Epidermal melanocyte (primary cell): ENCODE measurements around the gene TREML4.

DNA sequence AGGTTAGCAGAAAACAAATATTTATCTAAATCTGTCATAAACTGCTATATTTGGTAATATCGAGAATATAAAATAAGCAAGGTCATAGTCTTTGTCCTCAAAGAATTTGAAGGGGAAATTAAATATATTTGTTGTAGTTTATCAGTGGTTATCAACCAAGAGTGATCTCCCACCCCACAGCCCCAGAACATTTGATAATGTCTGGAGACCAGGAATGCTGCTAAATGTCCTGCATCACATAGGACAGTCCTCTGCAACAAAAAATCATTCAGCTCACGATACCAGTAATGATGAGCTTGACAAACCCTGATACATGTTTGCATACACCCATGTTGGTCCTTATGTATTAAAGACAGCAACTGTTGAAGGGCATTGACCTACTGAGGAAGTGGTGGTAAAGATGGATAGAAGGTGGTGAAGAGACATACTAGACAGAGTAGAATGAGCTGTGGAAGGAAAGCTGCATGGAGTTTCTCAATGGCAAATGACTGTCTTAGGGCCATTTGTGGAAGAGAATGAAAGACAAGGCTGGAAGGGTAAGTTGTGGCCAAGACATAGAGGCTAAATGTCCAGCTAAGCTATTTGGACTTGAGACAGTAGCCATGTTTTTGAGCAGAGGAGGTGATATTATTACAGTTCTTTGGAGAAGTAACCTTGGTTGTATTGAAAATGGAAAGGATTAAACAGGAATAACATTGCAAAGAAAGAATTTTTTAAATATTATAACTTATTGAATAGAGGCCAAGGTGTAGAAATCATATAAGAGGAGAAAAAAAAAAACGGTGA, 243.9 kb downstream of the ZFAND3 start:
- RRBS = no CpG with 5 or more reads among the region's 3 CpGs

DNA sequence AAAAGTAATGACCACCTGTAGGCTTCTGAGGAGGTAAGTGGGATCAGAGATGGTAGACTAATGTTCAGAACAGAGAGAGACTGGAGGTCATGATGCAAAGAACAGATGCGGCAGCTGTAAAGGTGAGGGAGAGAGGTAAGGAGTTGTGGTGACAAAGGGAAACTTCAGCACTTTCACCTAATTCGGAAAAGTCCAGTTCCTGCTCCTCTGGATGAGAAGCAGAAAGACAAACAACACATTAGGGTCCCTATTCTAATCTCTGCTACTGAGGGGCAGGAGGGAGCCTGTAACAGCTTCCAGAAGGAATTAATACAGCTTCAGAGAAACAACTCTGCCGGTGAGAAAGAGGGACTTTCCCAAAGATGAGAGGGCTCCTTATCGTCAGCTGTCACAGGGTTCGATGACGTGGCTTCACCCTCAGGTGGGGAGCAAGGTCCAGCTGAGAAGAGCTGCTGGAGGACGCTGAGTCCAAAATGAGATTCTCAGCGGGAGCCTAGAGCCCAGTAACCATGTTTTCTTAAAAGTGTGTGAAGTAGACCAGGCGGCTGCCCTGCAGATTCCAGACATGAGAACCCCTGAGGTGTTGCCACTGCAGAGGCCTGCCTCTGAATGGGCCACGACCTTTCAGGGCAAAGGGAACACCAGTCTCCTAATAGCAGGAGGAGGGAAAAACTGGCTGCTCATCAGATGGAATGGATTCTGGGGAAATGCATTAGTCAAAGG, 375.3 kb downstream of the BTBD9 start:
- RRBS = no CpG with 5 or more reads among the region's 10 CpGs

DNA sequence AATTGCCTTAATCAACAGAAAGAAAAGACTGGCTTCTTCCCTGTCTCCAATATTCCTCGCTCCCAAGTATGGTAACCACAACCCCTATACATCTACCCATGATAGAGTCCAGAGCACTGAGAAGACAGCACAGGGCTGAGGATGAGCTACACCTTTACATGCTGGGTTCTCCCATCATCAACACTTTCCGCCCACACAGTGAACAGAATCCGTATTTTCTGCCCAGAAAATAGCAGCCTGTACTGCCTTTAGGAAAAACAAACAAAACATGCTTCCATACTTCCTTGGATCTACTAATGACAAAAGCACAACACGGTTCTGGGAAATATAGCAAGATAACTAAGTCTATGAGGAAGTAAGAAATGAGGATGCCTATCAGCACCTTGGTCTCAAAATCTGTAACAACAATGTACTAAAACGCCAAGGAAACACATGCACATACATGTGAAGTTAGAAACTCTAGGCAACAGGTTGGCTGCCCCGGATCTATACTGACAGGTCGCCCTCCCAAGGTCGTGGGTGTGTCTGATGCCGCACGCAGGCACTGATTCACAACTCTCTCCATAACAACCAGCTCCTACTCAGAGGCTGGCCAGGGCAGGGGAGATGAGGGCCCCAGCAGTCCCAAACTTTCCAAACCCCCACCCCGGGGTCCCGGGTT, 816 bp downstream of the BTBD9 start:
- RRBS = no CpG with 5 or more reads among the region's 12 CpGs

- RRBS = no CpG with 5 or more reads among the region's 7 CpGs
Observed at GRCh38 chr6:38876398-38876891, 161.3 kb downstream of the DNAH8 start.

DNA sequence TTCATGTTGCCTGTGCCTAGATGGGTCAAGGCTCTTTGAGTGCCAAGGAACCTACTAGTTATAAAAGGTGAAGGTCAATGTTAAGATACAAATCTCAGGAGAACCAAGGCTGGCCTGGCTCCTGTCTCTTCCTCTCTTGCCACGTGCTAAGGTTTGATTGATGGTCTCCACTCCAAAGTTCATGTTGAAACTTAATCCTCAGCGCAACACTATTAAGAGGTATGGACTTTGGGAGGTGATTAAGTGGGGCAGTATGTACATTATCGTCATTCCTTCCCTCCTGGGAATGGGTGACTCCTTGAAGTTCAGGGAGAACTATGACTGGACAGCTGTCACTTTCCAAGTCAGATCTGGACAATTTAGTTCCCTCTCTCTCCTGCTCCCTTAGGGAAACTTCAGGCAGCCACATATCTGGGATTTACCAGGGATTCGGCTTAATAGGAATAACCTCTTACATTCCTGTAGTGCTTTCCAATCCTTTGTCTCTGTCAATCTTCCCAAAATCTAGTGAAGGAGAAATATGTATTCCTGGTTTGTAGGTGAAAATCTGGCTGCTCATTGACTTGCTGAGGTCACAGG, 50.4 kb downstream of the KCNK5 start:
- RRBS = no CpG with 5 or more reads among the region's 4 CpGs

DNA sequence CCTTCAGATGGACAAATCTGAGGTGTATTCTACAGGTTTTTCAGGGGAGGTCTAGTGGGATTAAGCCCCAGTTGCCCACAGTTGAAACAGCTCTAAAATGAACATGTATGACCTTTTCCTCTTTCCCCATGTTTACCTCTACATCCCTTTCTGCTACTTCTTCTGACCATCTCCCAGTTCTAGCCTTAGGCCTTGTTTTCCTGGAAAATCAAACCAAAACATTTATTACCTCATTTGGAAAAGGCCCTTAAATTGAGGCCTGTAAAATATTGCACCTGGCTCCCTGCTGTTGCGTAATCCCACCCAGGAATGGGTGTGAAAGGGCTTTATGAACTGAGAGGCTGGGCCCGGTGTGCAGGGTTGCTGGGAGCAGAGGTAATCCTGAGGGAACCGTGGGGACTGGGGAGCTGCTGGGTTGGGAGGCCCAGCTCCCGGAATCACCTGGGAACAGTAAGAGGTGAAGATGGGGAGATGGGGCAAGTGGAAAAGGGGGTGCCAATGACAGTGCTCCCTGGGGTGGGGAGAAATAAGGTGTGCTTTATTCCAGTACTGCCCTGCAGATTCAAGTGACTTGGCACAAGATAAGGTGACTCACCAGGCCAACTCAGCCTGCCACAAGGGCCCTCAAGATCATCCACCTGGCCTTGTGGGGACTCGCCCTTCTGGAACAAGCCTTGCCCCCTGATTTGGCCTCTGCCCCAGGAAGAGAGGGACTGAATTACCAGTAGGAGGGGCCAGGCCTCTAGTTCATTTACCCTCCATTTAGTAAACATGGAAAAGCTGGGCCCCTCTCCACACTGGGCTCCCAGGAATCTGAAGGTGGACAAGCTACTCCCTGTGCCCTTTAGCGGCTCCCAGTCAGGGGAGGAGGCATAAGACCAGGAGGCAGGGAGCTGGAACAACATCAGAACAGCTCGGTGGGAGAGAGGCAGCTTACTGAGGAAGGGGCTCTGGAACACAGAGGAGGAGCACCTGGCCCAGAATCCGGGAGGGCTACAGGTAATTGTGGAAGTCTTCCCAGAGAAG, 44.2 kb downstream of the KCNK5 start:
- RRBS = 72% methylated on average over 2 of the region's 8 CpGs

DNA sequence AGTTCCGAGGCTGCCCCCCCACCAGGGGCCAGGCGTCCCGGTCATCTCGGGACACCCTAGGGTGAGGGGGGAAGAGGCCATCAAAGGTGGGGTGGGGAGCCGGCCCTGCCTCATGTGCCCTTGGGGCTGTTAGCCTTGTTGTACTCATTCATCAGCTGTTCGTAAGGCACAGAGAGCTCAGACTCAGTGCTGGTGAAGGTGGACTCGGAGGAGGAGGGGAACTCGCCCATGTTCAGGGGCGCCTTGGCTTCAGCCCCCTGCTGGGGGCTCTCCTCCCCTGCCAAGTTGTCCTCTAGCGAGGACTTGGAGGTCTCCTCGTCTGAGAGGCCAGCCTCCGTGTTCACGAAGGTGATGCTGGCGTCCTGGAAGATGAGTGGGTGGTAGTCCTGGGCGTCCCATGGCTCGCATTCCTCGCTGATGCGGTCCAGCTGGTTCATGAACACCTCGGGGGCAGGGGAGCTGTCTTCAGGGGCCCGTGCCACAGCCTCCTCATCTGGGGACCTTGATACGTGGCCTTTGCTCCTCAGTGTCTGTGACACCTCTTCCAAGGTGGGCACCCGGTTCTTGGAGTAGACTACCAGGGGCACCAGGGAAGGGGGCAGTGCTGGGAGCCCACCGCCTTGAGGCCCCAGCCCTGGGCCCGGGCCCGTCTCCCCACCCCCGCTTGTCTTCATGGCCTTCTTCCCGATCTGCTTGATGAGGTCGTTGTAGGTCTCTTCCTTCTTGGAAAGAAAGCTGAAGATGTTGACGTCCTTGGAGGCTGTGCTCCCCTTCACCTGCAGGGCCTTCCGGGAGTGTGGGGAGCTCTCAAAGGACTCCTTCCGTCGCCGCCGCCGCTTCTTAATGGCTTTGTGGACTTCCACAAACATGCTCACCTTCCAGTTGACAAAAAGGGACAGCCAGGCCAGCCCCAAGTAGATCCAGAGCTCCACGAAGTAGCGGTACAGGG, 38.2 kb downstream of the KCNK5 start:
- RRBS = 78% methylated on average over 8 of the region's 37 CpGs

DNA sequence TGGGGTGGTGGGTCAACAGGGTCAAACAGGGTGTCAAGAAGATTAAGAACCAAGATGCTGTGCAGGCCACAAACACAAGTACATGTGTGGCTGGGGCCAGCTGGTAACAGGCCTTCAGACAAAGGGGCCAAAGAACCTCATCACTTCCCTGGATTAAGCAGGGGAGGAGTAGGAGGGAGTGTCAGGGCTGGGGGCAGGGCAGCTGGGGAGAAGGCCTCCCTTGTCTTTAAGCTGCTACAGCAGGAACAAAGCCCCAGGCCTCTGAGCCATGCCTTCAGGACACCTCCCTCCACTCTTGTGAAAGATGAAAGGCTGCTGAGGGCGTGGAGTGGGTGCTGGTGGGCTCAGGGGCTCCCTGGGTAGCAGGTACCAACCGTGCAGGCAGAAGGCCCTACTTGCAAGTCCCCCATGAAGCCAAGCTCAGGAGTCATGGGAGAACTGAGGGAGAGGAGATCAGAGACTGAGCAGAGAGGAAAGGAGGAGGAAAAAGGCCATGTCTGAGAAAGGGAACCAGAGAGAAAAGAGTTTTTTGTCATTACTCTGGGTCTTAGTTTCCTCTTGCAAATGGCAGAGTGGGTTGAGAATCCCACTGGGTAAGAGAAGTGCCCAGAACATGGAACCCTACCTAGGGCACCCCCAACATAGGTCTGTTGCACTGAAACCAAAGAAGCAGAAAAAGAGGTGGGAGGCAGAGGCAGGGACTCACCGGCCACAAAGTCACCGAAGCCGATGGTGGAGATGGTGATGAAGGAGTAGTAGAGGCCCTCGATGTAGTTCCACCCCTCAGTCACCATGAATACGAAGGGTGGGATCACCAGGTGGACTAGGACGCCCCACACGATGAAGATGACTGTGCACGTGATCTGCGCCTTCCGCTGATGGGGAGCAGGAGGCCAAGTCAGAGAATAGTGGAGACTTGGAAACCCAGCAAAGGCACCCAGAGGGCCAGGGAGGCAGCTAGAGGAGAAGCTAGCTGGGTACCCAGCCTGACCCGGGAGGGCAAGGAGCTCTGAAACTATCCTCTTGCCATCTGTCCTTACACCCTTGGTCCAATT, 35.5 kb downstream of the KCNK5 start:
- RRBS = no CpG with 5 or more reads among the region's 13 CpGs

DNA sequence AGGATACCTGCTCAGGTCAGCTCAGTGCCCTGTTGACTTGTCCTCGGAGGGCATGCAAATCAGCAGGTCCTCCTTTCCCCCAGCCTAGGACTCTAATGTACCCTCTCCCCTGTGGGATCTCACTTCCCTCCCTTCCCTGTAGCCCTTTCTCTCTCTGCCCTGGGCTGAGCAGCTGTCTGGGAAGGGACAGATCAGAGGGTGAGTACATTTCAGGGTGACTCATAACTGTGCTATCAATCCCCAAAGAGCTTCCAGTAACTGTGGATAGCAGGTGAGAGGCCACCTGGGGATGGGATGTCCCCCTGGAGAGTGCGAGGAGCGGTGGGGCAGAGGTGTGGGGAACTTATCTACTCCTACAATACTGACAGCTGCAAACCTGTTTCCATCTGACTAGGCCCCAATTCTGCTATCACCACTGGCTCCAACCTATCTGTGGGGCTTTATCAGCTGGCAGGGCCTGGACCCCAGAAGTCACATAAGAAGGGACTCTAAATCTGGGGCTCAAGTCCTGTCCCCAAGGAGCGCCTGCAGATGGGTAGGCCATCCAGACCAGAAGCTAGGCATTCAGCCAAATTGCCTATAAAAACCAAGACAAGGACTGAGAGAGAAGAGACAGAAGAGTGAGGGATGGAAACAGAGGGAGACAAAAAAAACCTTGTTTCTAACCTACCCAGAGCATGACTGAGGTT, 32.6 kb downstream of the KCNK5 start:
- RRBS = no CpG with 5 or more reads among the region's 4 CpGs

GRCh38 chr6:39206907-39207658, 22.2 kb downstream of the KCNK5 start:
- RRBS = no CpG with 5 or more reads among the region's 10 CpGs

DNA sequence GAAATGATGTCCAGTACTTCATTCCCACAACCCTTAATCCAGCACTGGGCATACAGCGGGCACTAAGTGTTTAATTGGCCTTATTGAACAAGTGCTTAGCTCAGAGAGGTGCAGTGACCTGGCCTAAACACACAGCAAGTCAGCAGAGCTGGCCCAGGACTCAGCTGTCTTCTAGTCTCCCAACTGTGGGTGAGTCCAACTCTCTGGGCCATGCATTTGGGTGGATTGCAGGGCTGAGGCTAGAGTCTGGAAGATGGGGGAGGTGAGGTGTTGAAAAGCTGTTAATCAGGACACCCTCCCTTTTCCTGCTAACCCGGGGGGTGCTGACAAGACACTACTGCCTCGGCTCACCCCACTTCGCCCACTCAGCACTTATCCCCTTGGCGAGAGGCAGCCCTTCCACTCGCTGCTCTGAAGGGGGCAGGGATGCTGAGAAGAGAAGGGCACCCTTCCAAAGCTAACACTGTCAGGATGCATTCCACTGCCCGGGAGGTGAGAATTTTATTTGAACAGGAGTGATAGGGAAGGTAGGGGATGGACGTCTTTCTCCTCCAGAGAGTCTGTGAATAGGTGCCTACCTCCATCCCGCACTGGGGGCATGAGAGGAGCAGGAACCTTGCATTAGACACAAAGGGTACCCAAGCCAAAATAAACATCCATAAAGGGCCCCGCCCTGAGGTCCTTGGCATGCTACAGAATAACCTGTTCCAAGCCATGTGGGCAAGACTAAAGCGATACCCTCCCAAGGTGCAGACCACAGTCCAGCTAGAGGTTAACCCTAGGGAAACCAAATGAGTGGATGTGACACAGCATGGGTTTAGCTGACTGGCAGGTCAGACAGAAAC, 14.1 kb downstream of the KCNK5 start:
- RRBS = no CpG with 5 or more reads among the region's 11 CpGs

- RRBS = no CpG with 5 or more reads among the region's 9 CpGs
Observed at GRCh38 chr6:39243859-39244225, 14.6 kb upstream of the KCNK5 start.

GRCh38 chr6:39808872-39809318, 16.7 kb downstream of the DAAM2 start:
- RRBS = no CpG with 5 or more reads among the region's 6 CpGs

DNA sequence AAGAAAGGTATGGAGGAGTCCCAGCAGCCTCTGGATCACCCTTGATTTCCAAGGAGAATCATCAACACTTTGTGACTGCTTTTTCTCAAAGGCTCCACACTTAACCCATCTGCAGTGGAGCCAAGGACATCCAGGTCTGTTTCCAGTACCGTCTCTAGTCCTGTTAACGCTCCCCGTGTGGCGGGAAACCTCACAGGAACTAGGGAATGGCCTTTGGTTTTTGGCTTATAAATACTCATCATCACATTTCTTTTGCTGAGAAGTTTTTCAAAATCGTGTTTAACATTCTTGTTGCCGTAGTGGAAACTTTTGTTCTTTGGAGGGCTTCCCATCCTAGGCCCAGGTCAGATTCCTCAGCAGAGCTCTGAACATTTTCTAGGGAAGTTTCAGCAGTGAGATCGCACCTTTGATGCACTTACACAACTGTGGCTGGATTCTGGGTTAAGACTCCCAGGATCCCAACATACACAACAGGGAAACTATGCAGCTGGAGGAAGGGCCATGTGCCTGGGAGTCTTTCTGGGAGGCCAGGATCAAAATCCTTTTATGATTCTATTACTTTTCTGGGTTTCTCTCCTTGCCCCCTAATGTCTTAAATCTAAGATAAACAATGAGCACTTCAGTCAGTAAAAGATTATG, 24.6 kb downstream of the DAAM2 start:
- RRBS = no CpG with 5 or more reads among the region's 7 CpGs

GRCh38 chr6:41041157-41041594, 1.1 kb upstream of the TSPO2 start:
- RRBS = no CpG with 5 or more reads among the region's 2 CpGs

GRCh38 chr6:41053454-41054053, 552 bp downstream of the APOBEC2 start:
- RRBS = no CpG with 5 or more reads among the region's 6 CpGs

DNA sequence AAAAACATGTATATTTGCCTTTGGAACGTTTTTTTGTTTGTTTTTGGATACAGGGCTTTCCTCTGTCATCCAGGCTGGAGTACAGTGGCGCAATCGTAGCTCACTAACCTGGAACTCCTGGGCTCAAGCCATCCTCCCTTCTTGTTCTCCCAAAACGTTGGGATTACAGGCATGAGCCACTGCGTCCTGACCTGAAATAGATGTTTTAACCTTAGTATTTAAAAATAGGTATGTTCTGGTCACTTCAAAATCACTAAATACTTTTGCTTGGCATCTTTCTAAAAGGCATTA, 2.3 kb downstream of the NFYA start:
- RRBS = no CpG with 5 or more reads among the region's 5 CpGs

- RRBS = no CpG with 5 or more reads among the region's 4 CpGs
Observed at GRCh38 chr6:41182451-41183030, 18.4 kb downstream of the TREML2 start.

DNA sequence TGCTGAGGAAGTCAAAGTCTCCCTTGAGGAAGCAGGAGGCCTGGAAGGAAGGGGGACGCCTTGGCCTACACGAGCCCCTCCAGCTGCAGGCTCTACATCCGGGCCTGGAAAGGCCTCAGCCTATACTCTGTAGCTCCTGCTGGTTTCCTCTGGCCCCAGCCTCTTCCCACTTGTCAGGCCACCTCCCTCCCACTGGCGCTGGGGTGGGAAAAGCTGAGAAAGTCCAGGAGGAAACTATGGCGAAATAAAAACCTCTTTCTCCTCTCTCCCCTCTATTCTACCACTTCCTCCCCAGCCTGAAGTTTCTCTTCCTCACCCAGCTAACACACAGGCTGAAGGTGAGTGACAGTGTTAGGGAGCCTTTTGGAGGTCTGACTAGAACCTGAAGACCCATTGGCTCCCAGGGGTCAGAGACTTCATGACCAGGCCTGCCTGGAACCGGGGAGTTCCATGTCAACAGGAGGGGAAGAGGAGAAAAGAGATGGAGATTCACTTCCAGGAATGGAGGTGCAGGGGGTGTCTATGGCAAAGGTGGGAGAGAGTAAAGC, 14.7 kb downstream of the TREML2 start:
- RRBS = no CpG with 5 or more reads among the region's 6 CpGs

- RRBS = no CpG with 5 or more reads among the region's 4 CpGs
Observed at GRCh38 chr6:41228075-41228378, at the start of gene TREML4. TSS of gene TREML4 (plus strand) at chr6:41228349.